ENCODE results near the gene SH3PXD2B.

DNA sequence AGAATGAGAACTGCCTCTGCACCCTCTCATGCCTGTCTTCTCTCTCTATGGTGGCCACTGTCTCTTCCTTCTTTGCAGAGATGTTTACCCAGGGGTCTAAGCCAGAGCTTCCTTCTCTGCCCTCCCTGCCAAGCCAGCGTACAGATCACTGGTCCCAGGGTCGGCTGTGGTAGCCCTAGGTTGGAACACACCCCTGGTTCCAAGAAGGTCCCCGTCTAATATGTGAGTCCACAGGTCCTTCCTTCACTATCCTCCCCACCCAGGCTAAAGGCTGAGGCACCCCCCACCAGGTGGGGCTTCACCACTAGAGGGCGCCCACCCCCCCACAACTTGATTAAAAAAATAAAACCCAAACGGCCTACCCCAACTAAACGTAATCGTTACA is 64.8 kb downstream of the FGF18 start:
- RRBS, 2 experiments: no CpG with 5 or more reads among the region's 7 CpGs

DNA sequence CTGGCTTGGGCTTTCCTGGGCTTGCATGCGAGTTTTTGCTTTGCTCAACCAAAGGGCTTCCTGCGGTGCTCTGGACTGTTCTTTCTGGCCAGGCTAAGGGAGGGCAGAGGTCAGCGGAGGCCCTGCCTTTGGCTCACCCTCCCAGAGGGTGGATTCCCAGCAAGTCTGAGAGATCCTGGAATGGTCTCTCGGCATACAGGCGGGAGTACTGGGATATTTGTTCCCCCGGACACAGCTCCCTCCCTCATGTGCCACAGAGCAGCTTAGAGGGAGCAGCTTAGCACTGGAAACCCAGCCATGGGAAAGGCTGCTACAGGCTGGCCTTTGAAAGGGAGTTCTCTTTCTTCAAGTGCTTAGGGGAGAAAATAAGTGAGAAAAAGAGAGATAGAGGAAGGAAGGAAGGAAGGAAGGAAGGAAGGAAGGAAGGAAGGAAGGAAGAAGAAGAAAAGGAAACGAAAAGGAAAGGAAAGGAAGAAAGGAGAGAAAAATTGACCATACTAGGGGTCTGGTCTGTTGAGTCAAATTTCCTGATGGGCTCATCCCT is 158.8 kb downstream of the FGF18 start:
- RRBS, 2 experiments: no CpG with 5 or more reads among the region's 7 CpGs

GRCh38 chr5:171579052-171579434 is 159.6 kb downstream of the FGF18 start:
- RRBS, 2 experiments: no CpG with 5 or more reads among the region's 10 CpGs

GRCh38 chr5:172004915-172005329 is 1.5 kb downstream of the FBXW11 start:
- RRBS, 2 experiments: no CpG with 5 or more reads among the region's 2 CpGs

DNA sequence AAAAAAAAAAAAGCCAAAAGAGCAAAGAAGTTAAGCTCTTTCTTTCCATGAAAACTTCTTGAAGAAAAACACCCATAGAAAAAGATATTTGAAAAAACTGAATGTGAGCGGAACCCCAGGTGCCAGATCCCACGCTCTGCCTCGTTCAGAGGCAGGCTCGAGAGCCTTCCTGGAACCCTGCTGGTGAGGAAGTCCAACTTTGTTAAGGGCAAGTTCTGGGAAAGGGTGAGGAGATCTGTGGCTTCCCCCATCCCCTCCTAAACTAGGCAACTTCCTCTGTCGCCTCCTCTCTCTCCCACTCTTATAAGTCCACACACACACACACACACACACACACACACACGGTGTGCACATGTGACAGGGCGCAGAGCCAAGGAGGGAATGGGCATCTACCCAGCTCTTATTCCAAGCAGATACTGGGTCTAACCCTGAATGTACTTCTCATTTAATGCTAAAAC is 72.2 kb upstream of the FBXW11 start:
- RRBS, 2 experiments: no CpG with 5 or more reads among the region's 7 CpGs

GRCh38 chr5:172179388-172180191 is 8.4 kb downstream of the STK10 start:
- RRBS, 2 experiments: no CpG with 5 or more reads among the region's 18 CpGs

DNA sequence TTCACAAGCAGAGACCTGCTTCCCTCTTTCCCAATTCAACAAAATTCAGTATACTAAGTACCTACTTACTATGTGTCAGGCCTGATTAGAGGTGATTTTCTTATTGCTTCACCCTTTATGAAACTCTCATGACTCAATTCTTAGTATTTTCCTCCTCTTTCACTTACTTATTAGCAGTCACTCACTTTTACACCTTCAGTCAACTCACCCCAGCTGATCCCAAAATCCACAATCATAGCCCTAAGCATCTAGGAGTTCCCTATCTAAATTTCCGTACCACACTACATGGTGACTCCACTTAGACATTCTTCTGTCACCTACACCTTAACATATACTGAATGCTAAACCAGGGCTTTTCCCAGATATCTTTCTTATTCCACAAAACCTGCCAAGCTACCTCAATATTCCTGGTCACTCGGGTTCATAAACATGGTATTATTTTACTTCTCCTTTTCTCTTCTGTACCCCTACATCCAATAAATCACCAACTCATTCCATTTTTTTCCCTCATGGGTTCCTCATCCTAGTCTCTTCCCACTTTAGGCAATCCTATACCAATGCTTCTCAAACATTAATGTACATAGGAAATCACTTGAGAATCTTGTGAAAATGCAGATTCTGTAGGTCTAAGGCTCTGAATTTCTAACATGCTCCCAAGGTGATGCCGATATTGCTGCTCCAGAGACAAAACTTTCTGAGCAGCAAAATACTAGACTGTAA is 7.9 kb downstream of the UBTD2 start:
- RRBS, 2 experiments: no CpG with 5 or more reads among the region's 3 CpGs

DNA sequence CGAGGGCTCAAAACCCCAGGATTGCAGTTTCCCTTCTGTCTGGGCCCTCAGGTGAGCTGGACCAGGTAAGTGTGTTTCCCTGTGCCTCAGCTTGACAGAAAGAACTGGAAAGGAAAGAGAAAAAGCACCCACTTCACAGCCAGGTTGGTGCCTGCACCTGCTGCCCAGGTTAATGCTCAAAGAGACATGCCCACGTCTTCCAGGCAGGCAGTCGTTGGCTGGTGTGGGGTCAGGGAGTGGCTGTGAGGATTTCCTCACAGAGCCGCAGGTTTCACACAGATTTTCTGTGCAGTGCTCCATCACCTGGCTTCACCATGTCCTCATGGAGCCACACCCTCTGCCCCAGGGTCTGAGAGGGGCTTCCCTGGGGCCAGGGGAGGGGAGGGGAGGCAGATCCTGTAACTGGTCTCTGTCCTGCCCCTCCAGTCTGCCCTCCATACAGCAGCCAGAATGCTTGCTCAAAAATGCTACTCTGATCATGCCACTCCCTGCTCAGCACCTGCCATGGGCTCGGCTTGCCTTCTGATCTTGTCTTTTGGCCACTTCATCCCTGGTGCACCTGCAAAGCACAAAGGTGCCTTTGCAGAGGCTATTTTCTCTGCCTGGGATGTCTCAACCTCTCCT is 82.5 kb upstream of the UBTD2 start:
- RRBS, 2 experiments: no CpG with 5 or more reads among the region's 5 CpGs

- RRBS, 2 experiments: no CpG with 5 or more reads among the region's 17 CpGs
Observed at GRCh38 chr5:172420075-172421182, 33.9 kb downstream of the SH3PXD2B start.

- RRBS, 2 experiments: 1 to 2% methylated on average over 45 of the region's 137 CpGs
Observed at GRCh38 chr5:172453712-172455078, at the start of gene SH3PXD2B. SH3PXD2B (minus strand) TSS chr5:172454525.

DNA sequence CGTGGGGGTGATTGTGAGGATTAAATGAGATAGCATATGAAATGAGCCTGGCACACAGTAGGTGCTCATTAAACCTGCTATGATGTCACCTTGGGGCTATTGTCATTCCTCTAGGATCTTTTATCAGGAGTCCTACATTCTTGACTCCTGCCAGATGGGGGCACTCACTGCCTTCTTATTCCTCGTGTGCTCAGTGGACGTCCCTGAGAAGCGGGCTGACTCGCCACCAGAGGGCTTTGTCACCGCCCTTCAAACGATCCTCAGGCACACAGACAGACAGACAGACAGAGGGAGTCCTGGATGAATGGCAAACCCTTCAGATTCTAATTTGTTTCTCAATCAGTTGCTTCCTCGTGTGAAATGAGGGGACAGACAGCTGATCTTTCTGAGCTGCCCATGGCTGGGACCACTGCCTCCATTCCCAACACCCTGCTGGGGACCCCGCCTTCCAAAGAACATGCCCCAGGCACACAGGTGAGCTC is 24.7 kb upstream of the SH3PXD2B start:
- RRBS, 2 experiments: no CpG with 5 or more reads among the region's 9 CpGs

DNA sequence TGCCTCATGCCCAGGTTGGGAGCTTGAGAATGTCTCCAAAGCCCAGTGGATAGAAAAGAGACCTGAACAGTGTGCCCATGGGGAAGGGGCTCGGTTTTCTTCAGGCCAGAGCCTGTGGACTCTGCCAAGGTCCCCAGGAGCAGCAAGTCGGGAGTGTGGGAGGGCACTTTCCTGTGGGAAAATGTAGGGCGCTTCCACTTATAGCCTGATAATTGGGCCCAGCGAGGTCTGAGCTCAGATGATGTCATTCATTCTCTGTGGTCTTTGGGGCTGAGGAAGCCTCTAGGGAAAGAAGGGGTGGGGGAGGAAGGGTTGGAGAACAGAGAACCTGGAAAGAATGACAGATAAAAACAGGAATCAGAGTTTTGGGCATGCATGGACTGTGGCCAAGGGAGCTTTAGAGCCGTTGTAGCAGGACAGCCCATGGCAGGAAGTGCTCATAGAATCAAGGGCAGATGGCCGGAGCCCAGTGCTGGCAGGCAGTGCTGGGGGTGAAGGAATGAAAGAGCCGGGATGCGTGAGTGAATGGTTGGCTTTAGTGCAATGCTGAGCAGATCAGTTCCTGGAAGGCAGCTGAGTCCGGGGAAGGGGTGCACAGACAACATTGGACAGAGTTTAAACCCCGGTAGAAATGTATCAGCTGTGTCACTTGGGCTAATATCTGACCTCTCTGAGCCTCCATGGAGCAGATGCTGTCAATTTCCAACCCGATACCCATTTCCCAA is 42.6 kb upstream of the SH3PXD2B start:
- RRBS, 2 experiments: 66 to 67% methylated on average over 3 to 4 of the region's 11 CpGs

DNA sequence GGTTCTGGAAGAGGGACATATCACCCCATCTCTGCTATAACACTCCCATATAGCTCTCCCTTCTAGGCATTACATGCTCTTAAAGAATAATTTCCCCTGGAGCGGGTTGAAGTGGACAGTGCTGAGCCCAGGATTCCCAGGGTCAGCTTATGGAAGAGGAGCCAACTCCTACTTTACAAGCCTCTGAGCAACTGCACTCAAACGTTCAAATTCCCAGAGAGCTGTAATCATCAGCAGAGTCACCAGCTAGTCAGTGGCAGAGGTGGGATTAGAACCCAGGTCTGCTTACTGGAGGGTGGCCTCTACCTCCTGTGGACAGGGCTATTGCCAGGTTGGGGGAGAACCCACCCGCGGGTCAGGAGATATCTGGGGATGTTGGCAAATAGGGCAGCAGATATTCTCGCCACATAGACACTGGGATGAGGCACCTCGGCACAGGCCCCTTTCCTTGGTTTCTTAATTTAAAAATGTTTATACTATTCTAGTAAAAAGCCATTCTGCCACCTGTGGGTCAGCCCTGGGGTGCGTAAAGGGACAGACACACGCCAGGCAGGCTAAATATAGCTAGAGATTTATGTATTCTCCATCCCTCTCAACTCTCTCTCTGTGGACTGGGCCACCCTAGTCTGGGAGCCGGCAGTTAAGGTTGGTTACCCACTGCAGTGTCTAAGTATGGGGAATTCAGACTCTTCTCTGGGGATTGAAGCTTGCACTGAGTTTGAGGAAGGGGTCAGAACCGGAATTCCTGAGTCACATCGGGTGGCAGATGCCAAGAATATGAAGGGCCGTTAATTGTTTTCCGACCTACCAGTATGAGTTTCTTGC is 1.7 kb downstream of the NEURL1B start:
- RRBS, 2 experiments: 85 to 88% methylated on average over 1 of the region's 13 CpGs

- RRBS, 2 experiments: no CpG with 5 or more reads among the region's 10 CpGs
Observed at GRCh38 chr5:172658867-172659664, 18.0 kb downstream of the NEURL1B start.

- RRBS, 2 experiments: no CpG with 5 or more reads among the region's 2 CpGs
Observed at GRCh38 chr5:172672419-172672897, 31.4 kb downstream of the NEURL1B start.

GRCh38 chr5:172692898-172693431 is 51.9 kb downstream of the NEURL1B start:
- RRBS, 2 experiments: no CpG with 5 or more reads among the region's 2 CpGs

DNA sequence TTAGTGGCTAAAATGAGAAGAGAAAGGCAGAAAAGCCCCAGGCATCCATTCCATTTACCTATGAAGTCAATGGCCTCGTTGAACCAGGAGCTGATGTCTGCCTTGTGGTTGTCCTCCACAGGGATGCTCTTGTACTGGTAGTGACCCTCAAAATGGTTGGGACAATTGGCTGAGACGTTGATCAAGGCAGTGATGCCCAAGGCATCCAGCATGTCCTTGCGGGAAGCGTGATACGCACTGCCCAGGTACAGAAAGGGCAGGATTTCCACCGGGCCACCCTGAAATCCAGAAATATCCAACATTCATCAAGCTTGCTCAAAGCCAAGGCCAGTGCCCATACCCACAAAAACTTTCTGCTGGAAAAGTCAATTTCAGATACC is 1.5 kb downstream of the DUSP1 start:
- RRBS, 2 experiments: no CpG with 5 or more reads among the region's 6 CpGs

GRCh38 chr5:172774826-172775461 is 3.9 kb upstream of the DUSP1 start:
- RRBS, 2 experiments: no CpG with 5 or more reads among the region's 7 CpGs

DNA sequence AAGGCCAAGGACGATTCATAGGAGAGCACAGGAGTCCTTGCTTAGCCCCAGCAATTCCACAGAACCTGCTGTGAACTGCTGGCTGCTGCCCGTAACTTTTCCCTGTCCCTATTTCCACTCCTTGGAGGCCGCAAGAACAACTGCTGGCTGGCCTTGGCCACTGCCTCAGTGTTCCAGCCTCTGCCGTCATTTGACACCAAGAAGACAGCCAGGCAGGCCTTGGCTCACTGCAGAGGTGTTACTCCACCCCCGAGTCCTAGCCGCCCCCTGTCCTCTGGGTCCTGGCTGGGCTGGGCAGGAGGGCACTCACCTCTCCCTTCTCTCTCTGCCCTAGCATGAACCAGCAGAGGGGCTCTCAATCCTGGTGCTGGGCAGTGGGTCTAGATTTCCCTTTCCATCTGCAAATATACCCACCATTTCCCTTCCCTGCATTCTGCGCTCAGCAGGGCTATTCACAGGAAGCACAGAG is 33.3 kb downstream of the ERGIC1 start:
- RRBS, 2 experiments: no CpG with 5 or more reads among the region's 7 CpGs

DNA sequence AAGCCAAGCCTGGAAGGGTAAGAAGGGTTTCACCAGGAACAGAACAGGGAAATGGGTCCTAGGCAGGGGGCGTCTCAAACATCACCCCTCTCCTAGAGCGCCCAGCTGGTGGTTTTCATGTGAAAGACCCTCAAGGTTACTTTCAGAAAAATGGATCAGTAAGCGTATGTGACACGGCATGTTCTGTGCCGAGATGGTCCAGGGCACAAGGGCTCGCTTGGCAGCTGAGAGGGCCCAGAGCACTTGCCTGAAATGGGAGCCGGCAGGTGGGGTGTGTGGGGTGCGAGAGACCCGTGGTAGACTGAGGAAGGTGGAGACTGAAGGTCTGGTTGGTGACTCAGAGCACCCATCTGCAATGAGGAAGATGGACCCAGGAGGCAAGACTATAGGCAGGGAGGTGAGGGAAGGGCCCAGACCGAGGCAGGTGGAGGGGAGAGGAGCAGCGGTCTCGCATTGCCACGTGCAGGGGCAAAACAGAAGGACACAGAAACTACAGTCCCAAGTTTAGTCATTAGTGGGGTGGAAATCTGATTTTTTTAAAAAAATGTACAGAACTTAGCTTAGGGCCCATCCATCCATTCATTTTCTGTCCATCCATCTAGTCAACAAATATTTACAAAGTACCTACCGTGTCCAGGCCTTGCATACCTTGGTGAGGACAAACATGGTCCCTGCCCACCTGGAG is 34.9 kb upstream of the RPL26L1 start:
- RRBS, 2 experiments: no CpG with 5 or more reads among the region's 14 CpGs